ENCODE measurements around the genes CD52 and SFN.

DNA sequence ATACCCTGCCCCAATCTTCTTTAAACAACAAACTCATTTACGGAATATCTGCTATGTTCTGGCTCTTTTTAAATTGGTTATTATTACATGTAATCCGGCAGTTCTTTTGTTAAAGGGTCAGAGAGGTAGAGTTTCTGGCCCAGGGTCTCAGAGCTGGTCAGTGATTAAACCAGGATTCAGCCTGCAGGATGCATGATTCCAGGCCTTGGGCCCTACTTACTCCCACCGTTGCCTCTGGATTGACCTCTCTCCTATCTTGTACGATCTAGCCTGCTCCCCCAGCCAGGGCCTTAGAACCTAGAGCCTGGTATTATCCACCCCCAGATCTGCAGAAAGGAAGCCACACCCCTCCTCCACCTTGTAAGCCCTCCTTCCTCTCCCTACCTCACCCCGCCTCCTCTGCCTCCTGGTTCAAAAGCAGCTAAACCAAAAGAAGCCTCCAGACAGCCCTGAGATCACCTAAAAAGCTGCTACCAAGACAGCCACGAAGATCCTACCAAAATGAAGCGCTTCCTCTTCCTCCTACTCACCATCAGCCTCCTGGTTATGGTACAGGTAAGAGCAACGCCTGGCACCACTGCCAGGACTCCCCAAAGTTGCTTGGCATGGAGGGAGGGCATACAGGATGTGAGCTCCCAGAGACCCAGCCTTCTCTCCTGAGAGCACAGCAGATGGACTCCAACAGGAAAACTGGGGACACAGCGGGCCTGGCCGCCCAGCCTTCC lies at the start of gene CD52:
Gene CD52, plus strand, starts transcription at position 442 of the 725 bp plus-strand sequence.
- PRO-cap: no peak

DNA sequence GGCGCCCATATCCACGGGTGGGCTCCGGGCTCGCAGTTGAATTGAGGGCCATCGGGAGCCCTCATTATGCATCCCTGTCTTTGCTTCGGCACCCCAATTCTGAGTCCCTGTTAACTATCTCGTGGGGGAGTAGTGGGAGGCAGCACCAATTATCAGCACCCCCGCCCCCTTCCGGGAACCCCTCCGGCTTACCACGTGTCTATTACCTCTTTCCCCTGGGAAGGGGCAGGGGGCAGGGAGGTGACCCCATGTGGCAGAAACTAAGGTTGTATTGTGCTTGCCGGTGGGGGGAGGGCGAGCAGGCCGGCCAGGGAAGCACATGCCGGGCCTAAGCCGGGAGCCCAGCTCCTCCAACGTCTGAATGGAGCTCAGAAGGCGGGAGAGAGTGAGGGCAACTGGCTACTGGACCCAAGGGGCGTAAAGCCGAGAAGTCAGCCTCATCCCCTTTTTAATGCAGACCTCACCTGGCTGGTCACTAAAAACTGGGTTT lies 1.1 kb downstream of the LIN28A start:
- PRO-cap: no peak

- PRO-cap: no peak
Observed at GRCh38 chr1:26412115-26413044, 1.8 kb downstream of the LIN28A start.

- PRO-cap: no peak
Observed at GRCh38 chr1:26531602-26532343, 2.2 kb downstream of the RPS6KA1 start.

DNA sequence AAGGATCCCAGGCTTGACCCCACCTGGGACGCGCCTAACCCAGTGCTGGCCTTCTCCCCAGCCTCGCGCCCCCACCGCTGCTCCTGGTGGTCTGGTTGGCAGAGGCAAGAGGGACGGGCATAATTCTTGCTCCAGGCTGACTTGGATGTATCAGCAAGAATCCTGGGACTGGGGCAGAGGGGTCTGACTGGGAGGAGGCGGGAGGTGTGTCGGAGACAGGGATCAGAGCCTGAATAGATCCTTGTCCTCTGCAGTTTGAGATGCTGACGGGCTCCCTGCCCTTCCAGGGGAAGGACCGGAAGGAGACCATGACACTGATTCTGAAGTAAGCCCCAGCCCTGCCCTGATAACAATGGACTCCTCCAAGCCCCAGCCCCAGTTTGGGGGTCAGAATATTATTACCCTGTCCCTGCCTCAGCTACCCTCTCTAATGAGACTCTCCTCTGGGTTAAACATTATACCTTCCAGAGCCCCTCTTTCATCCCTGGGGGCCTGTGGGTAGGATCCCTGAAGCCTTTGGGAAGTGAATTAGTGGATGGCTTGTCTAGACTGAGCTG lies 25.4 kb downstream of the RPS6KA1 start:
- PRO-cap: no peak

DNA sequence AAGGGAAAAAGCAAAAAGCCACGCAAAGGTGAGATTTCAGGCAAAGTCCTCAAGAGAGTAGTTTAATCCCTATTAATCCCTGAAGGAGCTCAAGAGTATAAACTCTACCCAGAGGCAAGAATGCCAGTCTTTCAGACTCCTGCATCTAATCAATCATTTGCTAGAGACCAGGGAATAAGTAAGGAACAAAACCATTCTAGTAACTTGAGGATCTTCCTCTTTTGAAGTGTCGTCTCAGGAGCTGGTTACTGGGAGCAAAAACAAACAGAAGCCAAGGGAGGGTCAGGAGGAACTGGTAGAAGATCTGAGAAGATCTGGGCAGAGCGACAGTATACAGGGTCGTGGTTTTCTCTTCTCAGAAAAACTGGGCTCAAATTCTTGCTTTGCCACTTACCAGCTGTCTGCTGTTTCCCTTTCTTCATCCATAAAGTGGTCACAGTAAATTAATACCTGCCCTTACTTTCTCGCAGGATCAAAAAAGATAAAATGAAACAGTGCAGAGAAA lies 69.3 kb downstream of the RPS6KA1 start:
- PRO-cap: no peak

GRCh38 chr1:26697717-26698686 lies 2.2 kb downstream of the ARID1A start:
- PRO-cap: no peak

- PRO-cap: no peak
Observed at GRCh38 chr1:26716279-26716681, 20.5 kb downstream of the ARID1A start.

GRCh38 chr1:26780746-26781320 lies 6.9 kb upstream of the PIGV start:
- PRO-cap: no peak

- PRO-cap: no peak
Observed at GRCh38 chr1:26797450-26798223, 9.9 kb downstream of the PIGV start.

DNA sequence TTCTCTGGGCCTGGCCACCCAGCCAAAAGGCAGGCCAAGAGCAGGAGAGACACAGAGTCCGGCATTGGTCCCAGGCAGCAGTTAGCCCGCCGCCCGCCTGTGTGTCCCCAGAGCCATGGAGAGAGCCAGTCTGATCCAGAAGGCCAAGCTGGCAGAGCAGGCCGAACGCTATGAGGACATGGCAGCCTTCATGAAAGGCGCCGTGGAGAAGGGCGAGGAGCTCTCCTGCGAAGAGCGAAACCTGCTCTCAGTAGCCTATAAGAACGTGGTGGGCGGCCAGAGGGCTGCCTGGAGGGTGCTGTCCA lies at the start of gene SFN:
Gene SFN, plus strand, starts transcription at position 52 of the 305 bp plus-strand sequence.
- PRO-cap: unidirectional peak, plus-strand start at position 25 of the sequence

DNA sequence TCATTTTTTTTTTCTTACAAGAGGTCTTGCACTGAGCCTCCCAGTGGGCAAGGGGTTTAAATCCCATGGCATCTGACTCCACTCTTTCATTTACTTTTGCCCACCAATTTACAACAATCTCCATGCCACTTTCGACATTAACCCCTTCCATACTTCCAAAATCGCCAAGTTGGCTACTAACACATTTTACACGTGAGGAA lies 894 bp downstream of the GPN2 start:
- PRO-cap: no peak

DNA sequence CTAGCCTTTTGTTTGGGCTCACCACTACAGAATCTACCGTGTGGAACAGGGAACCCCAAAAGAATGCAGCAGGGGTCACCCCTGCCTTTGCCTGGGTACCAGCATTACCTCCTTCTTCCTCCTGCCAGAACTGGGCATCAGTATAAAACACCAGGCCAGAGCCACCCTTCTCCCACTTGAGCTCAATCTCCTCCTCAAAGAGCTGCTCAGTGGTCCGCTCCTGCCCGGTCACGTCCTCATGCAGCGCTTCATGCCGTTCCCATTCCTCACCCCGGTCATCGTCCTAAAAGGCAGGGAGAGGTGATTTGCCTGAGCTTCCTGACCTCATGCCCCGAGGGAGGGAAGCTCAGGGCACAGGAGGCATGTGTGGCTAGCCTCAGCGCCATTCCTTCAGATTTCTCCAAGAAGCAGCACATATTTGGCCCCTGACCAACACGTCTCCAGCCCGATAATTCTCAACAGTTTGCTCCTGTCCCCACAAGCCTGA lies 4.1 kb upstream of the GPN2 start:
- PRO-cap: no peak

DNA sequence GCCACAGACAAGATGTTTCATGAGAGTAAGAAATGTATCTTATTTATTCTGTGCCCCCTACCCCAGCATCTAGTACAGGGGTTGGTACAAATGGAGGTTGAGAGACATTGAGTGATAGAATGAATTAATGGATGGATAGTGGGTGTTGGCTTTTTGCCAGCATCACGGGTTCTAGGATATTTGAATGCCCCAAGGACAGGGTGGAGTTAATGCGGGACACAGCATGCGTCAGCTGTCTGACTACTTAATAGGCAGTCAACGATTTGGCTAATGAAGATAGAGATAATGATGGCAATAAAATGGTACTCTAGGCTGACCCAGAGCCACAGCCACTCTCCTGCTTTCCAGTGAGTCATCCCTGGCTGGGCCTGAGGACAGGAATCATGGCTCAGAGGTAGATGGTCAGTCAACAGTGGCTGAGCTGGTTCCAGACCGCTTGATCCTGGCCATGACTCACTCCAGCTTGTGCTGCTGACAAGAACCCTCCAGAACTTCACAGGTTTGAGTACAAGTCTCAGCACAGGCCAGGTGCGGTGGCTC lies 6.3 kb downstream of the NR0B2 start:
- PRO-cap: no peak

GRCh38 chr1:26910093-26911040 lies 3.4 kb downstream of the NR0B2 start:
- PRO-cap: no peak

DNA sequence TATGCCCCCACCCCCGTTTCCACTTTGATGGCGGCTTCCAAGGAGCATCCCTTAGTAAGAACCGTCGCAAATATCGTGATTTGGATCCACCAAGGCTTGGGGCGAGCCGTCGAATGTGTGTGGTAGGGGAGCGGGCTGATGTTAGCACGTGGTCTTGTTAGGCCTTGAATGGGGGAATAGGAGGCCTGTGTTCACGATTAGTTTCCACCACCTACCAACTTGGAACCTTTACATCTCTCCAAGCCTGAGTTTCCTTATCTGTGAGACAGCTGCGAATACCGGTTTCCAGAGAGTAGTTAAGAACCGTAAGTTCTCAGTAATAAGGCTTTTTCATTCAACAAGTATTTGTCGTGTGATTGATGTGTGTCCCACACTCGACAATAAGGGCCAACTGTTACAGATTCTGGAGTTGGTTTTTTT lies 655 bp downstream of the NUDC start:
- PRO-cap: no peak

GRCh38 chr1:27005571-27006100 lies 7.0 kb downstream of the TENT5B start:
- PRO-cap: no peak

GRCh38 chr1:27033346-27033773 lies 20.7 kb upstream of the TENT5B start:
- PRO-cap: no peak

DNA sequence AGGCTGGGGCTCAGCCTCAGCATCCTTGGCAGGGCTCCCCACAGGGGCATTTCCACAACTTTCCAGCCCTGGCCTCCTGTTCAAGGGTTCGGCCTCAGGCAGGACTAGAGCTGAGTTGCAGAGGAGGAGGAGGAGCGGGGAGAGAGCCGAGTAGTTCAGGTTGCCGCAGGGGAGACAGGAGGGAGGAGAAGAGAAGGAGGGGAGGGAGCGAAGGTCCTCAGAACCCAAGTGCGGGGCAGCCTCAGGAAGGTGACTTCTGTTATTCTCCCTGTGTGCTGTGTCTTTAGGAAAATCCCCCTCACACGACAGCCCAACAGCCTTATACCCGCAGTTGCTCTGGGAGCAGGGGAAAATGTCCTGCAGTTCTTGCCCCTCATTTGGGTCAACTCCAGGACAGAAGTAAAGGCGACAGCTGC lies 46.4 kb upstream of the TENT5B start:
- PRO-cap: no peak

GRCh38 chr1:27098363-27099012 lies 56.4 kb downstream of the SLC9A1 start:
- PRO-cap: no peak

Measured in mesenteric fat pad (tissue), 1 donor.